Measurements from ENCODE around the genes SLC25A24, NBPF4, ELAPOR1 and CELSR2.

- RRBS, result no CpG with 5 or more reads among the region's 1 CpG
These were observed 342.0 kb downstream of the VAV3 start for GRCh38 chr1:107622924-107623416.

DNA sequence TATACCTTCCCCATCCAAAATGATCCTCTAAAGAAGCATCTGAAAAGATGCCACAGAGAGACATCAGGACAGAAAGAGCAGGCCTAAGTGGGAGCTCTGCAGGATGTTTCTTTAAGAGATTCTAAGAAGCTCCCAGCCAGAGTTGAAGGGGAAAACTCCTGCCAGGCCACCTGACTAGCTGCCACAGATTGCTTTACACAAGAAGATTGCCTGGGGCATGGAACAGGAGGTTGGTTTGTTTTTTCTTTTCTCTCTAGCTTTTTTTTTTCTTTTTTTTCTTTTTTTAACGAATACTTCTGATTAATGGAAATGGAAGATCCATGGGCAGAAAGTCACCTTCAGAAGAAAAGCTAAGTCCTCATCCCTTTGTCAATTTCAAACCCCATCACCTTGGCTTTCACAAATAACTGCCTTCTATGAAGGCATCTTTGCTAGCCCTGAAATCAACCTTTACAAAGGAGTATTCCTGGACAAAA lies 275.7 kb downstream of the VAV3 start:
- RRBS, result no CpG with 5 or more reads among the region's 1 CpG

DNA sequence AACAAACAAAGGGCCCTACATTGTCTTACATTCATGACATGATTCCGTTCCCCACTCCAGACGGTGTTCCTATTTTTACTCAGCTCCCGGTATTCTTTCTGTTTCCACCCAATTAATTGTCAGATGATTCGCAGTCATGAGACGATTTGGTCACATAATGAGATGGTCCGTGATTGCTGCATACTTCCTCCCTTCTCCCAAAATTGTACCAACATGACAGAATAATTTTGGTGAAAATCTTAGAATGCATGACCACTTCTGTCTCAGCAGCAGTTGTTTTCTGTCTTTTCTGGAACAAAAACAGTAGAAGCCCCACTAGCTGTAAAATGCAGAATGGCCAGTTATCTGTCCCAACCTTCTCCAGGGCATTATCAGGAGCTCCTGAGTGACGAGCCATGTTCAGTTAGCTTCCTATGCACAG lies 73.9 kb upstream of the VAV3 start:
- RRBS, result no CpG with 5 or more reads among the region's 7 CpGs

DNA sequence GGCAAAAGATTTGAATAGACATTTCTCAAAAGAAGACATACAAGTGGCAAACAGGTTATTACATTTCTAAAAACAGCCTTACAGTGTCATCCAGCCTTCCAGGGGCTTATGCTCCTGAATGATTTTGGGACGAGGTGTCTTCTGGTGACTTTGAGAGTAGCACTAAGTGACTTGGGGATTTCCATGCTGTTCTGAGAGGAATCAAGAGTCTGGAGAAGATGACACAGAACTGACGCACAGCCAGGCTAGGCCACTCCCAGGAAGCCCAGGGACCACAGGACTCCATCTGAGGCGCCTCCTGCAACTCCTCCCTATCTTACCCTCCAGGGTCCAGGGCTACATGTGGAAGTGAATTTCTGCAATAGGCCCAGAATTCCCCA lies 92.5 kb downstream of the SLC25A24 start:
- RRBS, result no CpG with 5 or more reads among the region's 3 CpGs

DNA sequence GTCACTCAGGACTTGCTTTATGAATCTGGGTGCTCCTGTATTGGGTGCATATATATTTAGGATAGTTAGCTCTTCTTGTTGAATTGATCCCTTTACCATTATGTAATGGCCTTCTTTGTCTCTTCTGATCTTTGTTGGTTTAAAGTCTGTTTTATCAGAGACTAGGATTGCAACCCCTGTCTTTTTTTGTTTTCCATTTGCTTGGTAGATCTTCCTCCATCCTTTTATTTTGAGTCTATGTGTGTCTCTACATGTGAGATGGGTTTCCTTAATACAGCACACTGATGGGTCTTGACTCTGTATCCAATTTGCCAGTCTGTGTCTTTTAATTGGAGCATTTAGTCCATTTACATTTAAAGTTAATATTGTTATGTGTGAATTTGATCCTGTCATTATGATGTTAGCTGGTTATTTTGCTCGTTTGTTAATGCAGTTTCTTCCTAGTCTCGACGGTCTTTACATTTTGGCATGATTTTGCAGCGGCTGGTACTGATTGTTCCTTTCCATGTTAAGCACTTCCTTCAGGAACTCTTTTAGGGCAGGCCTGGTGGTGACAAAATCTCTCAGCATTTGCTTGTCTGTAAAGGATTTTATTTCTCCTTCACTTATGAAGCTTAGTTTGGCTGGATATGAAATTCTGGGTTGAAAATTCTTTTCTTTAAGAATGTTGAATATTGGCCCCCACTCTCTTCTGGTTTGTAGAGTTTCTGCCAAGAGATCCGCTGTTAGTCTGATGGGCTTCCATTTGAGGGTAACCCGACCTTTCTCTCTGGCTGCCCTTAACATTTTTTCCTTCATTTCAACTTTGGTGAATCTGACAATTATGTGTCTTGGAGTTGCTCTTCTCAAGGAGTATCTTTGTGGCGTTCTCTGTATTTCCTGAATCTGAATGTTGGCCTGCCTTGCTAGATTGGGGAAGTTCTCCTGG lies 34.4 kb downstream of the SLC25A24 start:
- RRBS, result no CpG with 5 or more reads among the region's 7 CpGs

DNA sequence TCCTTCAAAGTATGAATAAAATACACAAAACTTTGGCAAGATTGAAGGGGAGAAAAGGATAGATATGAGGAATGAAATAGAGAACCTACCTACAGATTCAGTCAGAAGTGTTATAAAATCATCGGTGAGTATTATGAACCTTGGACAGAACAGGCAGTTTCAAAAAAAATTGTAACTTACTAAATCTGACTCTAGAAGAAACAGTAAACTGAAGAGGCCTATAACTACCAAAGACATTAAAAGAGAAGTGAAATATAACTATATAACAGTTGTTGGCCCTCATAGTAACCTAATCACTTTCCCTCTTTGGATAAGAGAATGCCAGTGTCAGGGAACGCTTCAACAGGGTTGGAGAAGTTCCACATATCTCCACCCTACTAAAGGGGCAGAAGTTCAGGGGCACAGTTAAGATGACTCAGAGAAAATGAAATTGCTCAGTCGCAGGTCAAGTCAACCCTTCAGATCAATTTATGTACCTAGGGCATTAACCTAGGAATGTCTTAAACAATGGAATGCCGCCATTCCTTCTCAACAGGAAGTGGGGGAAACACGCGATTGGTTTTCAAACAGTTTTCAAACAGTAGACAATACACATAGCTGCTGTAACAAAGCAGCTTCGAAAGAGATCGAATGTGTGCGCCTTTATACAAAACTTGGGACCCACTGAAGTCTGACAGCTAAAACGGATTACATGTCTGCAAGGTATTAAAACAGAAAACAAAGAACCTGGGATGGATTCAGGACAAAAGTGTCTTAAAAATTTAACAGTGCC lies 1.0 kb downstream of the SLC25A24 start:
- RRBS, result no CpG with 5 or more reads among the region's 10 CpGs

GRCh38 chr1:108199699-108200576 lies at the start of gene SLC25A24:
Gene SLC25A24, minus strand, starts transcription at chr1:108200343.
- RRBS, result 3% methylated on average over 5 of the region's 96 CpGs

DNA sequence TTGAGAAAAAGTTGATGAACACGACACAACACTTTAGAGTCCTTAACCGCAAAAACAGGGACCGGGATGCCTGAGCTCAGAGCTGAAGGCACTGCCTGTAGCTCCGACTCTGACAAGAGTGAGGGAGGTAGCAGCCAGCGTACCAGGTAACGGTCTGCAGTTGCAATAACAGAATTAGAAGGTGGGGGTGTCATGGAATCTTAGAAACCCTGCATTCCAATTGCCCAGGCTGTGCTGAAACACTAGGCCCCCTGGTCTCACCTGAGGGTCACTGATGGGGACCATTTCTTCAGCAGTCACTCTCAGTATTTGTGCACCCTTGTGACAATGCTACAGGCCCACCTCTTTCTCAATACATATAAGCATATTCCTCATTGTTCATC lies at the start of gene NBPF4:
NBPF4 (minus strand) TSS at position 176 of the 383 bp plus-strand sequence.
- RRBS, result no CpG with 5 or more reads among the region's 6 CpGs

DNA sequence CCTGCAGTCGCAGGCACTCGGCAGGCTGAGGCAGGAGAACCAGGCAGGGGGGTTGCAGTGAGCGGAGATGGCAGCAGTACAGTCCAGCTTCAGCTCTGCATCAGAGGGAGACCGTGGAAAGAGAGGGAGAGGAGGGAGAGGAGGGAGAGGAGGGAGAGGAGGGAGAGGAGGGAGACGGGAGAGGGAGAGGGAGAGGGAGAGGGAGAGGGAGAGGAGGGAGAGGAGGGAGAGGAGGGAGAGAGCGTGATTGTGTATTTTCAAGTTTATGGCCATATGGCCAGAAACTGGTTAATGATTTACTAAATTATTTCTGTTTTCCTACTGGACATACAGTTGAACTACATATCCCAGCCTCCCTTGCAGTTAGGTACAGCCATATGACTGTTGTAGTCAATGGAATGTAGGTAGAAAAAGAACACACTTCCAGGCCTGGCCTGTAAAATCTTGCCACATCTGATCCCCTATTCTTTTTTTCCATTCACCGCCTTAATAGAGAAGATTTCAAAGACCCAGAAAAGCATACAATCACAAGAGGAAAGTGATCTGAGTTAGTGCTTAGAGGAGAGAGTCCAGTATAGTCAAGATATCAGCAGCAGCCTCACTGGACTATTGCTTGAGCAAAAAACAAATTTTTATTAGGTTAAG lies 23.1 kb upstream of the EEIG2 start:
- RRBS, result no CpG with 5 or more reads among the region's 7 CpGs

GRCh38 chr1:108691617-108692083 lies 460 bp upstream of the PRPF38B start:
- RRBS, result no CpG with 5 or more reads among the region's 11 CpGs

DNA sequence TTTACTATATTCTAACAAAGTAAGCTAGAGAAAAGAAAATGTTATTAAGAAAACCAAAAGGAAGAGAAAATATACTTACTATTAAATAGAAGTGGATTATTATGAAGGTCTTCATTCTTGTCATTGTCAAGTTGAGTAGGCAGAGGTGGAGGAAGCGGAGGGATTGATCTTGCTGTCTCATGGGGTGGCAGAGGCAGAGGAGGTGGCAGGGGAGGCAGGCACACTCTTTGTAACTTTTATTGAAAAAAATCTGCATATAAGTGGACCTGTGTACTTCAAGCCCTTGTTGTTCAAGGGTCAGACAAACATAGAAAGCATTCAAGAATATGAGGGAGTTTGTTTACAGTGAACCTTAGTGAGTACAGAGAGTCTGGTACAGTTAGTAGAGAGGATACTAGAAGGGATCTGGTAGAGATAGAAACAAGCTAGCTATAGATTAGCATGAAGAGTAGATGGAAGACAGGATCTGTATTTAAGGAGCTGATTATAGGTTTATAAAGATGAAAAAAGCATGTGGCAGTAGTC lies 22.7 kb downstream of the STXBP3 start:
- RRBS, result no CpG with 5 or more reads among the region's 1 CpG

DNA sequence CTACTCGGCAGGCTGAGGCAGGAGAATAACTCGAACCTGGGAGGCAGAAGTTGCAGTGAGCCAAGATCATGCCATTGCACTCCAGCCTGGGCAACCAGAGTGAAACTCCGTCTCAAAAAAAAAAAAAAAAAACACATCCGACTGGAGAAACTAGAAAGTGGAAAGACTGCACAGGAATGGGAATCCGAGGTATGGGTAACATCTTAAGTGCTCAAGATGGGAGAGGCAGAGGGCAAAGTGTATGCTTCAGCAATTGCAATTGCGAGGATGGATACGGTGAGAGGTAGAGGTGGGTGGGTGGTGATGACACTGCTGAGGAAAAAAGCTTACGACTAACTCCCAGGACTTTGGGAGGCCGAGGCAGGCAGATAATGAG lies 9.4 kb downstream of the CLCC1 start:
- RRBS, result no CpG with 5 or more reads among the region's 9 CpGs

DNA sequence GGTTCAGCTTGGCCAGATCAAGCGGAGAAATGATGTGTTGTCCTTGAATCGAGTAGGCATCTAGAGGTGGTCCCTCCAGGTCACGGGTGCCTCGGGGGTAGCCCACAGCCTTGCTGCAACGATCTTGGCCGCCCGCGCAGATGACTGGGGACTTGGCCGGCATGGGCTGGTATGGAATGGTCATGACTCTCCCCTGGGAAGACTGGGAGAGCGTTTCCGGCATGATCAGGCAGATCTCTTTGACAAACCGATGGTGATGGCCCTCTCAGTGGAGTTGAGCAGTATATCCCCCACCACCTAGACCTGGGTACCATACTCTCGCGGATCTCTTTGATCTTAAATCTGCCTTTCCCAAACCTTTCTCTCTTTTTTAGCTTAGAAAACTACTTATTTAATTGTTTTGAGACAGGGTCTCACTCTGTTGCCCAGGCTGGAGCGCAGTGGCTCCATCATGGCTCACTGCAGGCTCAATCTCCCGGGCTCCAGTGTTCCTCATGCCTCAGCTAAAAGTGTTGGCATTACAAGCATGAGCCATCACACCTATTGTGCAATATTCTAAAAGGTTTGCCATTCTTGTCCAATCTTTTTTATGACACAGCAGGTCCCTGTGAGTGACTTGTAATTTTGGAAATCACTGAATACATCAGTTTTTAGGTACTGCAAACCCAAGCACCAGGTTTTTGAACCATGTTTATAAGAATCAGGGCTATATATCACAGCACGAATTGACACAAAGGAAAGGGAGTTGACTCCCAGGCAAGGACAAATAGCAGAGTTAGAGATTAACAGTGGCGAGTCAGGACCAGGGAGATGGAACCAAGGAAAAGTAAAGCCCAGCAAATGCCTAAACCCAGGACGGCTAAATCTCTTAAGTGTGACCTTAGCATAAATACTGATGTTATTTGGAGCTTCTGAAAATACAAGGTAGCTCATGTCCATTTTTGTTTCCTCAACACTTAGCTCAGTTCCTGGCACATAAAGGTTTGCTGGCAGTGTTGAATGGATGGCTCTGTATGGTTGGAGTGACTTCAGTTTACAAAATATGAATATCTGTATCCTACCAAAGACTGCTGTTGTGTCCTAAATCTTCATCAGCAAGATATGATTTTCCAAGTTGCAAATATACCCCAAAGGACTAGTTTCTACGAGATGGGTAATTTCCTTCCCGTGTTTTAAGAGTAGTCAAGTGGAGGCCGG lies 7.7 kb downstream of the CFAP276 start:
- RRBS, result 100% methylated on average over 2 of the region's 22 CpGs

- RRBS, result 2% methylated on average over 5 of the region's 69 CpGs
These were observed at the start of gene ELAPOR1 for GRCh38 chr1:109113585-109114660. Gene ELAPOR1, plus strand, starts transcription at chr1:109114115.

DNA sequence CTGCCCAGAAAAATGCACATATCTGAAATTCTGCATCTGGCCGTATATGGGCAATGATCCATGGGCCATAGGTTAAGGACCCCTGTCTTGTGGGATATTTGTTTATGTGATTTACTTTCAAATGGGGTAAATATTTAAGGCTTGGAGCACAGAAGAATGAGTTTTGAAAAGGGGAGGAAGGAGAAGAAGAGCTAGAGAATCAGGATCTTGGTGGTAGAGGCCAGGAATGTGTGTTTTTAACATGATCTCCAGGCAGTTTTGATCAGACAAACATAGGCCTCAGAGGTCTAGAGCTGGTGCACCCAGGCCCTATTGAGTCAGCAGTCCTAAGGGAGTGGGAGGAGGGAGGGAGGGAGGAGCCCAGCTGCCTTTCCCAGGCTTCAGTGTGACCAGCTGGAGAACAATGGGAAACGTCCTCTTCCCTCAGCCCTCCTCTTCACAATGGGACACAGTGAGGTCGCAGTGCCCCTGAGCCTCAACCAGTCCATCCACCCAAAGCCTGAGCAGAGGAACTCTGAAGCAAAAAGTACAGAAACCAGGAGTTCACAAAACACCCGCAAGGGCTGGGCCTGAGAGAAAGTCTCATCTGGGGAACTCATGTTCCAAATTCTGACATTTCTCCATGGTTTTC lies 37.2 kb downstream of the ELAPOR1 start:
- RRBS, result no CpG with 5 or more reads among the region's 4 CpGs

DNA sequence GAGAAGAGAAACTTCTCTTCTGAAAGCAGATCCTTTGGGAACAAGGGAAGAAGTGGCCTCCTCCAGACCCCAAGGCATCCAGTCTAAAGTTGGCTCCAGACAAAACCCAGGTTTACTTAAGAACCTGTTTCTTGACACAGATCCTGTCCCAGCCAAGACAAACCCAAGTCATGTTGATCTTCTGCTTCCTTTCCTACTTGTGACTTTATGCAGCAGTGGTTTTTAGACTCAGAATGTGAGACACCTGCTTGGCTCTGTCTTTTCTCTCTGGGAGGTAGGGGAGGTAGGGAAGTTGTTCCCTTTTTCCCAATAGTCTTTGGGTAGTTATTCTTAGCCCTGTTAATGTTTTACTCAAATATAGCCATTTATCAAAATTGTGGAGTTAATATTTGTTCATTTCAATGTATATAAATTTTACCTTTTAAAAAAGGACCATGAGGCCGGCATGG lies 38.3 kb downstream of the ELAPOR1 start:
- RRBS, result no CpG with 5 or more reads among the region's 1 CpG

GRCh38 chr1:109185315-109186562 lies 28.0 kb upstream of the SARS1 start:
- RRBS, result 62% methylated on average over 2 of the region's 20 CpGs

- RRBS, result no CpG with 5 or more reads among the region's 3 CpGs
These were observed 9.5 kb upstream of the CELSR2 start for GRCh38 chr1:109239862-109240172.

GRCh38 chr1:109240173-109241118 lies 8.9 kb upstream of the CELSR2 start:
- RRBS, result no CpG with 5 or more reads among the region's 26 CpGs

DNA sequence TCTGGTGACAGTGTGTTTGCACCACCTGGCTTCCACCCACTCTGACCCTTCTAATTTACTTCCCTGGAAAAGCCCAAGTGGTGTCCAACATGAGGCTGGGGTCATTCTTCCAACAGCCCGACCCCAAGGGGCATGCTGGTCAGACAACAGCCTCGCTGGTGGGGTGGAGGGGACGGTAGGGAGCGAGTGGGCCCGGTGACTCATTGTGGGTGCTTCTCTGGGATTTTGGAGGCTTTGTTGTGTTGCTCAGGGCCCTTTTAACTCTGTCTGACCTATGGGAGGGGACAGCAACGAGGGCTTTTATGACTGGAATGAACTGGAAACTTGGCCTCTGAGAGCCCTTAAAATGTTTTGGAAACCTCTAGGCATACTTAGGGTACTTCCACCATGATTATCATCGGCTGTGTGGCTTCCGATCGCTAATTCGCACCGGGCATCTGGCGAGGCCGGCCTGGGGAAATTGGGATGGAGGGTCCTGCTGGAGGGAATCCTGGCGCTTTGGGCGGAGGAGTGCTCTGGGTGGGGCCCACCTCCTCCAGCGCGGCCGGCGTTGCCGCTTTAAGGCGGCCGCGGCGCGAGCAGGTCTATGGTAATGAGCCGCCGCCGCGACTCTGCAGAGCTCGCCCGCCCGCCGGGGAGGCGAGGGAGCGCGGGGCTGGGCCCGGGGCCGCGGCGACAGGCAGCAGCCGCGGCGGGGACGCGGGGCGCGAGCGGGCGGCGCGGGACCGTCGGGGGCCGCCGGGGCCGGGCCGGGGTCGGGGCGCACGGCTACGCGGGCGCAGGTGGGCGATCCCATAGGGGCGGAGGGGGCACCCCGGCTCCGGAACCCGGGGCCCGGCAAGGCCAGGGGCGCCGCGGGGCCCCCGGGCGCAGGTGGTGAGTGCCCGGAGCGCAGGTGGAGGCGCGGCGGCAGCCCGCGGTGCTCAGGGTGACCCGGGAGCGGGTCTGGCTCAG lies at the start of gene CELSR2:
CELSR2 (plus strand) TSS at position 614 of the 954 bp plus-strand sequence.
- RRBS, result 2% methylated on average over 52 of the region's 83 CpGs

All from GM19239 (cell line).